Neuron (in vitro differentiated cells): ENCODE data around the genes HLA-DMB and HLA-DOA.

DNA sequence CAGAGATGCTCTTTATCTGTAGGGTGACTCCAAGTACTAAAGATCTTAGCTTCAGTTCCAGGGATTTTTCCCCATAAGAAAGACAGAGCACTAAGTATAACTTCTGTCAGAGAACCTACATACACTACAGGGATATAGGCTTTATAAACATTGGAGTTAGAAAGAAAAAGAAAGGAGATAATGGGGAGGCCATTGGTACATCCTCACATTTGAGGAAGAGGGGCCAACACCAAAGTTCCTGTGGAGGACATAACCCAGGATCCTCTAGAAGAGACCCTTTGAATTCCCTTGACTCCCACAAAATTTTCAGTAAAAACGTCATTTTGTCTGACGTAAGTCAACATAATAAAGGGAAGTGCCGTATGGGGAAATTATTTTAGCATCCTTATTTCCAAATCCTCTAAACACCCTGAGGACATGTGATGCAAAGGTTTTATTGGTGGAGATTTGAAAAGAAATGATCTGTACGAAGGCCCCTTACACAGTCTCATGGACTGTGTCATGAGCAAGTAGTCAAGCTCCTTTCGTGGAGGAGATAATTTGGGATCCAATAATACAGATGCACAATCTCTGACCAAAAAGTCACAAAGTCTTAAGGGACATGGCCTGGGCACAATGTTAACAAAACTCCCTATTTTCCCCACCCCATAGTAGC lies 33.2 kb downstream of the HLA-DRA start:
- PRO-cap: no peak

- PRO-cap: no peak
These were observed 21.4 kb upstream of the HLA-DRB5 start for GRCh38 chr6:32551397-32551933.

DNA sequence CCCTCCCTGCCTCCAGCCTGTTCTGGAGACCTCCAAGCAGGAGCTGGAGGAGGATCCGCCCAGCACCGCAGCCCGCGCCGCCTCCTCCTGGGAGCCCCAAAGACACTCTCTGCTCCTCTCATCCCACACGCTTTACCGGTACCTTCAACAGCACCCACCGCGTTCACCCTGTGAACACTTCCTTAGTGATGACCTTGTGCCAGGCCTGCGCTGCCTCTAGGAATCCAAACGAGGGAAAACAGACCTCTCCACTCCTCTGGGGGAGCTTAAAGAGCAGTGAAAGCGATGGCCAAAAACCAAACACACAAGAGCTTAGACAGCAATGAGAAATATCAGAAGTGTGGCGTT lies 5.1 kb downstream of the HLA-DRB1 start:
- PRO-cap: no peak

- PRO-cap: no peak
These were observed 8.0 kb downstream of the HLA-DQB1 start for GRCh38 chr6:32658396-32658907.

GRCh38 chr6:32665719-32666115 lies 740 bp downstream of the HLA-DQB1 start:
- PRO-cap: no peak

DNA sequence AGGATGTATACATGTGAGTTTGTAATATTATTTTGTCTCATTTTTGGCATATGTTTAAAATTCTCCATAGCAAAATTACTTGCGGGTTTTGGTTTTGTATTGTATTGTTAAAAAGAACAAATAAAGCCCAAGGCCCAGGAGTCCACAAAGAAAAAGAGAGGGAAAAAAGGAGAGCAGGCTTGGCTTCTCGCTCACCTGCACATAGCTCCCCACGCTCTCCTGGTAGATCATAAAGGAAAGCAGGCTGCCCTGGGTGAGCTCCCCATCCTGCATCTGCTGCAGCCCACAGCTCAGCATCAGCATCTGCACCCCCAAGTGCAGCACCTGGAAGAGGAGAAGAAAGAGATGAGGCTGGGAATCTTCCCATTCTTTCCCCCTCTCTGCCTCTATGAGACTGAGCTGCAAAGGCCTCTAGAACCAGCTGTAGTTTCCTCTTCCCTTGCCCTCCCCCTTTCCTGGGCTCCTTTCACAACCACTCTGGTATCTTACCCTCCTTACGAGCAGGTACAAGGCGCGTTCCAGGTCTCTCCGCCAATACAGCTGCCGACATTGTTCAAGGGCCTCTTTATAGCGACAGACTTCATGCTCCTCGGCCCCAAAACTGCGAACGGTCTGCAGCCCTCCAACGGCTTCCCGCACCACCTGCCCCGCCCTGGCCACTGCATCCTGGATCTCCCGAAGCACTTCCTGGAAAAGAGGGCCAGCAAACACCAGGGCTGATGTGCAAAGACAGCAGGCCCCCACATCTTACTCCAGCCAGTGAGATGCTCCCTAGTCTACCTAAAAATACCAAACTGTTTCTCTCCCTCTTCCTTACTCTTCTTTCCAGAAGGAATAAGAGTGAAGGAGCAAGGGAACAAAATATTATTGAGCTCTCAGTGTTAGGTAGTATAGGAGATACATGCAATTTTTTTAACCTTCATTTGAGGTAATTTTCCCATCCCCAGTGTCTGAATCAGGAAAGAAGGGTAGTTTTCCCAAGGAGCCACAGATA lies 6.1 kb downstream of the TAP2 start:
- PRO-cap: no peak

- PRO-cap: no peak
These were observed 5.0 kb downstream of the HLA-DMB start for GRCh38 chr6:32935873-32936089.

DNA sequence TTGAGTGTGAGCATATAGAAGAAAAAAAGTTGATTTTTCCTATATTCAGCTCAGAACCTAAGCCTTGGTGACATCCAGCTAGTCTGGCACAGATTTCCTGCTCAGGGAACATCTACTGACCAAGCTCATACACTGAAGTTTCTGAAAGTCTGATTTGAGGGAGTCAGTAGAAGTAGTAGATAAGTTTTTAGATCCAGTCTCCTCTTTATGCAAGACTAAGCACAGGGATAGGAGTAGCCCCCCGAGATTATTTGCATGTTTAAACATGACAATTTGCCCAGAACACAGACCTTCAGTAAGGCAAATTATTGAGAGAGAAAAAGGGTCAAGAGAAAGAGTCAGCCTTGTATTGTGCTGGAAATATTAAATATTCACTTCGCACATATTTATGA lies 747 bp downstream of the HLA-DMB start:
- PRO-cap: no peak

DNA sequence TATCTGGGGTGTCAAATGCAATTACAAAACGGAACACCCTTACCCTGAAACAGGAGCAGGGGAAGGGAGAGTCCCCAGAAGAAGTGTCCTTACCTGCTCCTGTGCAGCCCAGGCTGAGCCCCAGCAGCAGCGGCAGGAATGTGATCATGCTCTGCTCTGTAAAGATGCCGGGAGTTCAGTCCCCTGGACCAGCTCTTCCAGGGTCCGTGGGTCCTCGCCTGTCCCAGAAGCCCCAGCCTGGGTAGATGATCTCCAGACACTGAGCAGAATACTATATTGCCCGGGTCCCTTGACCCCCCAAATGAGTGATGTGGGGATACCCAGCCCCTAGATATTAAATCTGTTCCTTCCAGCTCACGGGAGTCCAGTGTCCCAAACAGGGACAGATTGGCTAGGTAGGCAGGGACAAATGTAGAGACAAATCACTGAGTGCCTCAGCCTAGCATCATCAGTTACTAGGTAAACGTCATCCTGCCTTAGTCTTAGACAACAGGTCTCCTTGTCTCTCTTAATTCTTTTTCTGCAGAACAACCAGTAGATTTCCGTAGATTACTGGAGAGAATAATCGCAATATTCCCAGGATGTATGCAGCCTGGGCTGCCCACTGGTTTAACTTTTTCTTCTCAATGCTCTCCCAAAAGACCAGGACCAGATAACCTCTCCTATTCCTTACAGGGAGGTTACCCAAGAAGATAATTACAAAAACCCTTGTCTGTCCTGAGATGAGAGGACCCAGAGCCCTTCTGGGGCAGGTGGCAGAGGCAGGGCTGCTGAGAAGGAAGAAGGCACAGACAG lies at the start of gene HLA-DMB:
Gene HLA-DMB (minus strand): TSS at position 369 of the 795 bp plus-strand sequence.
- PRO-cap: no peak

DNA sequence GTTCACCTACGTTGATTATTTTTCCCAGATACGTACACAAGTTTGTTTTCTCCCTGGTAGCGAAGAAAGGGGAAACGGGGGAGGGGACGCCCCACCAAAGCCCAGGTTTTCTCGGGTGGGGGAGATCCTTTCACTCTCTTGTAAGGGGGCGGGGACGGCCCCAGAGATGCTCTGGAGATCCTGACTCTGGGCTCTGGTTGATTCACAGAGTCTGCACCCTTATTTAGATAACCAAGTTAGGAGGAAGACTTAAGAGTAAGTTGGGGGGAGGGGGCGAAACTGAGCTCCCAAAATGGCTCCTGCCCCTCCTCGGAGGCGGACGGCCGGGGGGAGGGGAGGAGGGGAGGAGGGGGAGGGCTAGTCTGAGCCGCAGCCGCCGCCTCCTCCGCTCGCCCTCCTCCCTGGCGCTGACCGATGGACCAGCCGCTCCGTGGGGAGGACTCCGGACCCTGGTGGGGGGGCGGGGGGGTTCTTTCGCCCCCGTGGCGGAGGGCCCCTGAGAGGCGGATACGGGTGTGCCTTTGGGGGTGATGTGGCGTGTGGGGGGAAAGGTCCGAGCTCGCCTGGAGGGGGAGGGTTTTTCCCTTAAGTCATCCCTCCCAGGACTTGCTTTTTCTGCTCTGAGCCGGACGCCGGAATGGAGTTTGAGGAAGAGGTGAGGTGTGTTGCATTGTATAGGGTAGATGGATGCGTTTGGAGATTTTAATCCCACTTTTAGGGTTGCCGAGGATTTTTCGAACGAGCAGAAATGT lies 2.3 kb downstream of the BRD2 start:
- PRO-cap: bidirectional peak, plus-strand start at position 360 of the sequence, minus-strand start at position 225 of the sequence; bidirectional peak, plus-strand start at position 638 of the sequence, minus-strand start at position 619 of the sequence

DNA sequence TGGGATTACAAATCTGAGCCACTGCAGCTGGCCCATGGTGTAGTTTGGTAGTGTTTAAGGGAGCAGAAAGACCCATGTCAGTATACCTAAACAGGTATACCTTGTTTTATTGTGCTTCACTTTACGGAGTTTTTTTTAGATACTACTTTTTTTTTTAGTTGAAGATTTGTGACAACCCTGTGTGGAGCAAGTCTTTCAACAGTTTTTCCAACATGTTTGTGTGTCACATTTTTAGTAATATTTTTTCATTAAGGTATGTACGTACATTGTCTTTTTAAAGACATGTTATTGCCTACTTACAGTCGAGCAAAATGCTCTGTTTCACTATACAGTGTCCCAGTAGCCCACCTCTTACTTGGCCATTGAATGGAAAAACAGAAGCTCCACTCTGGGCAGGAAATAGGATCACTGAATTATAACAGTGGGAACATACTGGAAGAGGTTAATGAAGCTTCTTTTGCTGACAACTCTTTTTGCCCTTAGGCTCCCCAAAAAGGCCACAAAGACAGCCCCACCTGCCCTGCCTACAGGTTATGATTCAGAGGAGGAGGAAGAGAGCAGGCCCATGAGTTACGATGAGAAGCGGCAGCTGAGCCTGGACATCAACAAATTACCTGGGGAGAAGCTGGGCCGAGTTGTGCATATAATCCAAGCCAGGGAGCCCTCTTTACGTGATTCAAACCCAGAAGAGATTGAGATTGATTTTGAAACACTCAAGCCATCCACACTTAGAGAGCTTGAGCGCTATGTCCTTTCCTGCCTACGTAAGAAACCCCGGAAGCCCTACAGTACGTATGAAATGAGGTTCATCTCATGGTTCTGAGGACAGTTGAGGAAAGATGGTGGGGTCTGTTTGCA lies 11.2 kb downstream of the BRD2 start:
- PRO-cap: no peak

DNA sequence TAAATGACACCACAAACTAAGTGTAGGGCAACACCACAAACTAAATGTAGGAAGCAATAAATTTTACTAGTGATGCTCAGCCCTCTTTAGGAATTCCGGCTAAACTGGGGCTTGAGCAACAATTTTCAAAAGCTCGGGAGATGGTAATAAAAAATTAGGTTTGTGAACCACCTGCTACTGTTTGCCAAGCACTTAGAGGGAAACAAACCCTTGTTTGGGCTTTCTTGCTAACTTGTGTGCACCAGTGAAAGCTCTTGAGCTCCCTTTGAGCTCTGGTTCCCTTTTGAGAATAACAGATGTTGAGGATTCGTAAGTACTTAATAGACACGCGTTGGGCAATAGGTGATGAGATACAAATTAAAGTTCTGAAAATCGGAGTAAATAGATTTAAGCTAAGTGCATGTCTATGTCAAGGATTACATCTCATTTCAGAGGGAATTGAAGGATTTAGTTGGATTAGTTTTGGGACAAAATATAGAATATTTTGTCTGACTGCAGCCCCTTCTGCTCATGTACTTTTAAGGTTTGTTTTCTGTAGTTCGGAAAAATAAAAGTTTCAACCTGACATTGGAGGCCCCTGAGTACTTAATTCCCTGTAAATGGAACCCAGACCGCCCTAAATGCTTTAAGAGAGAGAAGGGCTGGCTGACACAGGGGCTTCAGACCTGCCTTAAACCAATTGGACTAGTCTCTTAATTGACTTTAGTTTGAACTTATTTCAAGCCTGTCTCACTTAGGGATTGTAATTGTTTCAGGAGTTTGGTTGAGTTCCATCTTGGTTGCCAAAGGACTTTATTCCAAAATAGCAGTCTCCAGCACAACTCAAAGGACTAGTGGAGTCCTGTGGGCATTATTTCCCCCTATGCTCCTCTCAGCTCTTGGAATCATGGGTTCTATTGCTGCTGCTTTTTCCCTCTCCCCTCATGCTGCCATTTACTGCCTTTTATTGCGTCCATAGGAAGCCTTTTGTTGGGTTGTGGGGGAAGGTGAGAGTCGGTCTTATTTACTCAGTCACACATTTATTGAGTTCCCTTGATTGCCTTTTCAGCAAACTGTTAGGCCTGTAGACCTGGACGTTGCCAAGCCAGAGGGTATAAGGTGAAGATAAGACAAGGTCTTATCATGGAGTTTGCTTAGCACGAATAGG lies 14.3 kb downstream of the BRD2 start:
- PRO-cap: no peak

DNA sequence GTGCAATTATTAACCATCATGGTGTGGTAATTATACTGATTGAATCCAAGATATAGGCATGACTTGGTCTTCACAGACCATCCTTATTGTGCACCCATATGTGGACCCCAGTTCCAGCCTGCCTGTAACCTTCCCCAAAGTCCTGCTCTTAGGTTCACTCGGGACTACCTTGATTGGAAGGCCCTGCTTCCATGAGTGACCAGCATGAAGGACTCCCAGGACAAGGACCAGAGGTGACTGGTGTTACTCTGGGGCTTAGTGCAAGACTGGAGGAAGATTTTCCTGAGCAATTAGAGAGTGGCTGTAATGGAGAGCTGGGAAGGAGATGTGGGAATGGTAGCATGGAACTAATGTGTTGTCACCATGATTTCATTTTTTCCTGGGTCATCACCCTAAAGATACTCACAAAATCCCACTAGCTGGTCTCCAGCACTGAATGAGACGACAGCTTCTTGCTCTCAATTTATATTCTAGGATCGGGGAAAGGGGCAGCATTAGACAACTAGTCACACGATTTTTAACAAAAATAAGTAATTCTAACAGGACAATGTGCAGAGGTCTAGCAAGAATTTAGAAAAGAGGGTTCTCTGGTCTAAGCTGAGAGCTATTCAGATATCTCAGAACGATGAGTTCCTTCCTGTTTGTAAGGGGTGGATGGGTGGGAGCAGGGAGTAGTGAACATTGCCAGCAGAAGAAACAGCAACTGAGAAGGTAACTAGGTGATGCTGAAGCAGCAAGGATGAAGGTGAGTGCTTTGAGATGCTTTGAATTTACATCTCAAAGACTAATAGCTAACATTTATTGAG lies 15.3 kb downstream of the BRD2 start:
- PRO-cap: no peak

DNA sequence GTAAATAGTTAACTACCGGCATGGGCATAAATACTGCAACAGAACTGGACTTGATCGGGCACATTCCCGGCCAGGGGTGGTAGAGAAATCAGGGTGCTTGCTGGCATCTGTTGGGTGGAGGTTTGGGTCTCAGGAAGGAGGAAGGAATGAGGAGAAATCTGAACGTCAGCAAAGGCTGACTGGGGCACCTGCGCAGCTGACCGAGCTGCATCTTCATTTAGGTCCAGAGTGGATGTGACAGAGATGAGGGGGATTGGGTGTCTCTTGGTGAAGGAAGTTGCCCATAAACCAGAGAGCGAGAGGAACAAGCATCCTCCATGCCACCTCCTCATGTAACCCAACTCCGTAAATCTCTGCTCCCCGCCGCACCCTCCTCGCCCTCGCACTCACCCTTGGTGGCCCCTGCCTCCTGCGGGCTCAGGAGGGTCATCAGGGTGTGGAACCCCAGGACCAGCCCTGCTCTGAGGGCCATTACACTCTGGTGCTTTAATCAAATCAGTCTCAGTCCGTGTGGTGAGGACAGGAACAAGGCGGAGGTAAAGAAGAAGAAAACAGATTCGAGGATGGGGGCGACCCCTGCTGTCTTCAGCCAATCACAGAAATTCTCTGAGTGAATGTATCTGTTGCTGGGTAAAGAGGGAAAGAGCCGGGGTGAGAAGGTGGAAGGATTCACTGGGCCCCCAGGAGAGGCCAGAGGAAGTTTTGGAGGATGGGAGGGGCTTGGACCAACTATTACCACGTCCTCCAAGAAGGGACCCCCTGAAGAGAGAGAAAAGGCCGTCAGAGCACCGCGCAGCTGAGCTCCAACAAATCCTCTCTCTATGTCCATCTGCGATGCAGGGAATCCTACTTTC lies at the start of gene HLA-DOA:
Gene HLA-DOA (minus strand): TSS at position 527 of the 854 bp plus-strand sequence.
- PRO-cap: unidirectional peak, minus-strand start at position 538 of the sequence

DNA sequence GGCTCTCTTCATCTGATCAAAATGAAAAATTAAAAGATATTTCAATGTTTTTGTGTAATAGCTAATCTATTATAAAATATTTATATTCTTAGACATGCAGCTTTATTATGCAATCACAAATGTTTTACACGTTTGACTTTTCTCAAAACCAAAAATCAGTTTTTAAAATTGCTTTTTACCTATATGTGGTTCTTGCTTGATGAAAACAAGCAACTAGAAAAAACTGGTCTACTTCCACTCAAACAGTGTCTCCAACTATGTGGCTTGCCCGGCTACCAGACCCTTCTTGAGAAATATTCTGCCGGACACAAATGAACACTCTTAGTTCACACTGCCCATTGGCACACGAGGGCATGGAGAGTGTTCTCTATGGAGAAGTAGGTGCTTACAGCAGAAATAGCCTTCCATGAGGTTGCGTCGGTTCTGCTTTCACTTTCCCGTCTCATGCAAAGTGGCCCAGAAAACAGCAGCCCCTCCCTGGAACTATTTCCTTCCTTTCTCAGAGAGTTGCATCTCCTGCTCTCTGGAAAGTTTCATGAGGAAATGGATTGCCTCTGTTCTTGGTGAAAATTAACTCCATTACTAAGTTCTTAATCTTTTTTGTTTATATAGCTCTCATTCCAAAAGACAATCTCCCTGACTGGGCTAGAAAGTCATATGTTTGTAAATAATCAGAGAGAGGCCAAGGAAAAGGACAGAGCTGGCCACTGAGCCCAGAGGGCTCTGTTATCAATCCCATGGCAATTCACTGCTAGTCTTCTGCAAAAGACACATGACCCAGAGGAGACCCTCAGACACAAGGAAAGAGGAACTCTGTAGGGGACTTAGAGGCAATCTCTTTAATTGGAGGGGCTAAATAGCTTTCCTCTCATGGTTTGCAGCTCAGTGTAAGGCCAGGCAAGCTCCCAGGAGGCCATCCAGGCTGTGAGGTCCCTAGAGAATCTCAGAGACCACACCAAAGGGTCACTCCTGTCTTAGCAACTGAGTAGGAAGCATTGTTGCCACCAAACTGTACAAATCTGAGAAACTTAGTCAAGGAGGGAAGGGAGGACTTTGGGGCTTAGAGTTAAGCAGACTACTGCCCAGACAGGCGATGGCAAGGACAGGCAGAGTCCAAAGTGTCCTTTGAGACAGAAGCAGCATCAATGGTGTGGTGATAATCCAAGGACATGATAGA lies 9.7 kb upstream of the HLA-DOA start:
- PRO-cap: no peak

- PRO-cap: no peak
These were observed 2.0 kb downstream of the HLA-DPB1 start for GRCh38 chr6:33077671-33078378.

- PRO-cap: no peak
These were observed 5.3 kb downstream of the HLA-DPB1 start for GRCh38 chr6:33081018-33081651.

GRCh38 chr6:33085594-33086222 lies 9.9 kb downstream of the HLA-DPB1 start:
- PRO-cap: no peak

DNA sequence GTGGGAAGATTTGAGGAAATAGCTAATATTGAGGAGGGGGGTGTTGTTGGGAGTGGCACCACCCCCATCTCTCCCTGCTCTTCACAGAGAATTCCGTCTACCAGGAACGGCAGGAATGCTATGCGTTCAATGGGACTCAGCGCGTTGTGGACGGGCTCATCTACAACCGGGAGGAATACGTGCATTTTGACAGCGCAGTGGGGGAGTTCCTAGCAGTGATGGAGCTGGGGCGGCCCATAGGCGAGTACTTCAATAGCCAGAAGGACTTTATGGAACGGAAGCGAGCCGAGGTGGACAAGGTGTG lies 41.0 kb downstream of the HLA-DPB1 start:
- PRO-cap: no peak

DNA sequence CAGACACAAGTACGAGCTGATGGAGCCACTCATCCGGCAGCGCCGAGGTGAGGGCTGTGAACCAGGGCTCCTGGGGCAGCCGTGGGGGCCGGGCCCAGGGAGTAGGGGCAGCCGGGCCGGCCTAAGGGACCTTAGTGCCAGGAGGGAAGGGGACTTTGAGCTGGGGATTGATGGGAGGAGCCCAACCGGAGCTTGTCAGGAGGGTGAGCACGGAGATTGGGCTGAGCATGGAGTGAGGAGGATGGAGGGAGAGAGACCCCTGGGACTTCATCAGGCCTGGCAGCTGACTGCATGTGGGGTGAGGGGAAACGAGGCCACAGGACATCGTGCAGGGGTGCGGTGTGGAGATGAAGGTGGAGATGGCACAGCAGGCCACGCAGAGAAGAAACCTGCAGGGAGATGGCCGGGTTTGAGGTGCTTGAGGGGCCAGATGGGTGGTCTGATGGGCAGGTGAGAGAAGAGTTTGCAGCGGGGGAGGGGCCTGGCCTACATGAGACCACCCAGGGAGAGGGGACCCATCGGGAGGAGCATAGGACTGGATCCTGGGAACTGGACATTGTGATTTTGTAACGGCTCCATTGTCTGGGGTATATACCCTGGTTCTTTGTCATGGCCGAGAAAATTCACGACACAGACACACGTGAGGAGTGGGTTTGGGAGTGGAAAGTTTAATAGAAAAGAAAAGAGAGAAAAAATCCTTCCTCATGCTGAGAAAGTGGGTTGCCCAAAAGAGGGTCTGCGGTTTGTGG lies 41.6 kb downstream of the HLA-DPB1 start:
- PRO-cap: no peak